Right ventricle myocardium (tissue), 1 donor: ENCODE results near the gene CUBN.

GRCh38 chr10:13708149-13709256 is 121.7 kb downstream of the PRPF18 start:
- PRO-cap, 2 experiments: no peak in any of the 2 experiments

DNA sequence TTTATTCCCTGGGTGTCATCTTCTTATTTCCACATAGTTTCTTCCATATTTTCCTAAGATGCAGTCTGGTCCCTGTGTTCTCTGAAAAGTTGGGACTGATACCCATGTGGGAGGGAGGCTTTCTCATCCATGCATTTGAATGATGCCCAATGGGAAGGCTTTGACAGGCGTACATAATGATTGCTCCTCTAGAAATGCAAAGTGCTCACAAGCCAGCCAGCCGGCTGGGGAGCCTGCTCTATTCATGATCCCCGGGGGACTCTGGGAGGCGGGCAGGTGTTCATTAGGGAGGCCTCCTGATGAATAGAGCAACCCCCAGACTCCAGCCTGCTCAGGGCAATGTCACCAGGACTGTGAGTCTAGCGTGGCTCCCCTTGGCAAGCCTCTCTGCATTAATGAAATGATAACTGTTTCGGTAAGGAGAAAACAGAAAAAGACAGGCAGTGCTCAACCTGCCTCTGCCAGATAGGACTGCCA is 236.3 kb downstream of the PRPF18 start:
- PRO-cap, 2 experiments: no peak in any of the 2 experiments

DNA sequence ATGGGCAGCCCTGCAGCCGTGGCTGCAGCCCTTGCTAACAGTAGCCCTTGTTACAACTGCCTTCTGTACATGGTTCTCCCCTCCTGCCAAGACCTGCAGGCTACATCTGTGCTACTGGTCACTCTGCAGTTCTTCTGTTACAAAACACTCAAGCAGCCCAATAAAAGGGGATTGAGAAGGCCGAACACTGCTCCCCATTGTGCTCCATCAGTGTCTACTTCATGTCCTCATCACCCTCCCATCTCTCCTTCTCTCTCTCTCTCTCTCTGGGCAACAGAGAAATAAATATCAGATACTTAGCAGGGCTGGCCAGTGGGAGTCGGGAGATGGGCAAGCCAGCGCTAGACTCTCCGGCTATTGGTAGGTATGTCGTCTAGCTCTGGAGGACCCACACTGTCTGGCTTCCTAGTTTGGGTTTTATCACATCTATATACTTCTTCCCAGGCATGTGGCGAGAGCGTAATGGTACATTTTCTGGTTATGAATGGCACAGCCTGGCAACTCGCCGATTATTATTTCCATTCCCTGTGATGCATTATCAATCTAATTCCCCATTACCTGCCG is 299.0 kb downstream of the PRPF18 start:
- PRO-cap, 2 experiments: peak in 1 of 2 experiments; most common plus-strand start position 312 of the sequence (in 1)

- PRO-cap, 2 experiments: no peak in any of the 2 experiments
Measured at GRCh38 chr10:13887634-13888120, 300.9 kb downstream of the PRPF18 start.

GRCh38 chr10:13891034-13892227 is 304.7 kb downstream of the PRPF18 start:
- PRO-cap, 2 experiments: peak in 2 of 2 experiments; most common plus-strand start chr10:13891927 (in 2); most common minus-strand start chr10:13891729 (in 2)

- PRO-cap, 2 experiments: no peak in any of the 2 experiments
Measured at GRCh38 chr10:13984654-13985506, 345.8 kb downstream of the FRMD4A start.

DNA sequence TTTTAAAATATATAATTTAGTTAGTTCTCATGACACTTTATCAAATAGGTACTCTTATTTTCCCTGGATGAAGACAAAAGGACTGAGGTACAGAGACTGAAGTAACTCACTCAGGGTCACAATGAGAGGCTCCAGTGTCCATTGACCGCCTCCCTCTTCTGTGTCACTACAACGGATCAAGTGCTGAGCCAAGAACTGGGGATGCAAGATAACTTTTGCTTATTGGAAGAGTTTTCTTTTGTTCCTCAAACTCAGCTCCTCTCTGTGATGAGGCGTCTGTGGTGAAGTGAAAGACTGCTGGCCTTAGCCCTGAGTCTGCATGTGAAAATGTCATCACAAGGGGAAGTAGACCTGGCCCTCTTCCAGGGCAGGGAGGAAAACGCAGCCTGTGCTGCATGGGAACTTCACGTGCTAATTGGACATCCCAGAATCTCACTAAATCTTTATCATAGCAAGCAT is 314.9 kb downstream of the FRMD4A start:
- PRO-cap, 2 experiments: no peak in any of the 2 experiments

DNA sequence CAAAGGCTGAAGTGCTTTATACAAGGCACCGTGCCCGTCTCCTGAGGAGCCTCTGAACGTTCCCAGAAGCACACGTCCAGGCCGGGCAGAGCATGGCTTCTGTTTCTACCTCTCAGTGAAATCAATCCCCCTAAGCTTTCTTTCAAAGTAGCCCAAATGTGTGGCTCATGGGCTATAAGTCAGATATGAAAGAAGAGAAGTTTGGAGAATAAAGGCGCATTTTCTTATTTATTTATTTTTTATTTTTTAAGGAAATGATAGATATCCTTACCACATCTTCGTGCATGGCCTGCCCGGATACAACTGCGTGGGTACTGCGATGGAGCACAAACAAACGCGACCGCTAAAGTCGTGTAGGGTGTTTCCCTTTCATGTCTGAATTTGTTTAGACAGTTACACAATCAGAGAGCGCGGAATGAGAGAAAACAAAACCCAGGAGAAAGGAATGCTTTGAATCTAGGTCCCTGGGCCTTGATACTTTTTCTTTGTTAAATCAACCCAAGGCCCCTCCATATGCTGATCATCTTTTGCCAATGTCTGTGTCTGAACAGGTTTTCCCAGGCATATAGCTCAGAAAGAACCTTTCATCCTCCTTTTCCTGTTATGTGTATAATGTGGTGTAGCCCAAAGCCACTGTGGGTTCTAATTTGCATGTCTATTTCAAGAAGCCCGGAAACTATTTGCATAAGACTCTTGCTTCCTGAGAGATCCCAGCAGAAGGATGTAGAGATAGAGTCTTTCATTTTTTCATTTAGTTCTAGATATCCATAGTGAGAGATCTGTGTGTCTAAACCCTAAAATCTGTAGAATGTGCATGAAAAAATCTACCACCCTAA is 145.9 kb downstream of the FRMD4A start:
- PRO-cap, 2 experiments: no peak in any of the 2 experiments

DNA sequence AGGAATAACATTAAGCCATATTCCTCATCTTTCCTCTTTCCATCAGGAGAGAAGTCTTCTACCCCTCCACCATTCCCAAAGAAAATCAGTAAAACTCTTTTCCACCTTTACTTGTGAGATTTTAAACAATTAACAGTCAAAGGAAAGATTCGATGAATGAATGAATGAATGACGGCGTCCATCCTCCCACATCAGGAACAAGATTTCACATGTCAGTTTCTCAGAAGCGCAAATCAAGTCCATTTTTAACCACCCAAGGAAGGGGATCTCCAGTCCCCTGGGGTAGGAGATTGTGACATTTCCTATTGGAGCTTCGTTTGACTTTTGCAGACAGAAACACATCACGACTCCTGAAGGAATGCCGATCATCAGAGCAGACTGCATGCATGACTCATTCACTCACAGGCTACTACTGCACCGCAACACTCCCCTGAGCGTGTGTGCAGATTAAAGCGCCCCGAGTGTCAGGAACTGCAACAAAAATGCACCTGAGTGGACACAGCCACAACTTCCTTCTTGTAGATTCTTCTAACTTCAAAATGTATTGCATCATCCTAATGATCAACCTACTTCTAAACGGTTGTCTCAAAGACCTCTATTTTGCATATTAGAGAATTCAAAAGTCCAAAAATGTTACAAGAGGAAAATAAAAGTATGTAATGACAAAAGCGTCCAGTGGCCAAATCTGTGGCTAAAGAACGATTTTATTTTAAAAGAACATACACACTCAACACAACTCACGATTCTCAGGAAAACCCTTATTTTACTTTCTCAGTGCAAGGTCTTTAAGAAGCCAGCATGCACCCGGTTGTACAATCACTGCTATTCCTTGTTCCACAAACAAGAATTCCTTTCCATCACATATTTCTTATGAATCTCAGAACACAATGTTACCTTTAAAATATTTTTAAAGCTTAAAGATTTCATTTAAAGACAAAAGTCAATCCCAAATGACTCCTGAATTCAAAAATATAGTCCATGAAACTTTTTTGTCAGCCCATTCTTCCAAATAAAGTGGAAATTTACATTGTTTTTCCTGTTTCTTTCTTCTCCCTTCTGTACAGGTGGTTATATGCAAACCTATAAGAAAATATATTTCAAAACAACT is 172.6 kb downstream of the FAM107B start:
- PRO-cap, 2 experiments: no peak in any of the 2 experiments

DNA sequence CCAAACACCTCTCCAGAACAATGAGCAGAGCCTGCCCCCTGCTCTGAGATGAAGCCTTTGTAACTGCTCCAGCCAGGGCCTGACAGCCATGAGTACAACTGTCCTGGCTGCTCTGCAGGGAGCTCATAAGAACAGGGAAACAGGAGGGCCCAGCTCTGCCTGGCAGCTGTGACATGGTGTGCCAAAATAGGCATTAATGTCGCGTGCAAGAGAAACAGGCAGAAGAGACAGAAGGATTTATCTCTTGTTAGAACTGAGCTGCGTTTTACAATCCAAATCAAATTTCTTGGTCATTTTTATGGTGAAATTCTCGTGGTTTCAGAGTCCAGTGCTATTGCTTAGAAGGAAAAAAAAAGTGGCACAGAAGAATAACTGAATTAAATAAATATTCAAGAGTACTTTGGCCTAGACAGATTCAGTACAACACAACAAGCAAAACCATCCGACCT is 149.3 kb downstream of the FAM107B start:
- PRO-cap, 2 experiments: no peak in any of the 2 experiments

- PRO-cap, 2 experiments: no peak in any of the 2 experiments
Measured at GRCh38 chr10:14749043-14749780, 25.5 kb downstream of the FAM107B start.

GRCh38 chr10:15167354-15168110 is 961 bp downstream of the NMT2 start:
- PRO-cap, 2 experiments: peak in 2 of 2 experiments; most common plus-strand start chr10:15167962 (in 2)

DNA sequence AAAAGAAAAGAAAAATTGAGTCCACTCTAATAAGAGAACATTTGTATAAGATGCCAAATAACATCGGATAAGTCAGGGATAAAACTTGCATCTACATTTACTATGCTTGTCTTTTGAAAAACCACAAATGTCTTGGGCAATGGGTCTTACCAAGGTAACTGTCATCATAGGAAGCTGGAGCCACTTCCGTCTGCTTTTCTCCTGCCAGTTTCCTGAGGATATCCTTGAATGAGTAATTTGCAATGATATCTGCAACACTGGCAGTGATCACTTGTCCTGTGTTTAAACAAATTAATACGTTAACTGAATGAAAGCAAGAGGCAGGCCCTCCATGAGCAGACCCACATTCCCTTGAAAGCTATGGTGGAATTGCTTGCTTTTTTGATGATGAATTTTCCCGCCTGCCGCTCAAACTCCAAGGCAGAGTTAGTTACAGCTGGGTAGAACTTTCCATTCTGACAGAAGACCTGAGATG is 47.2 kb downstream of the ITGA8 start:
- PRO-cap, 2 experiments: no peak in any of the 2 experiments

GRCh38 chr10:16748560-16749220 is 68.5 kb downstream of the RSU1 start:
- PRO-cap, 2 experiments: no peak in any of the 2 experiments

- PRO-cap, 2 experiments: no peak in any of the 2 experiments
Measured at GRCh38 chr10:16788177-16788657, 29.0 kb downstream of the RSU1 start.

- PRO-cap, 2 experiments: no peak in any of the 2 experiments
Measured at GRCh38 chr10:16832607-16833256, 15.5 kb upstream of the RSU1 start.

DNA sequence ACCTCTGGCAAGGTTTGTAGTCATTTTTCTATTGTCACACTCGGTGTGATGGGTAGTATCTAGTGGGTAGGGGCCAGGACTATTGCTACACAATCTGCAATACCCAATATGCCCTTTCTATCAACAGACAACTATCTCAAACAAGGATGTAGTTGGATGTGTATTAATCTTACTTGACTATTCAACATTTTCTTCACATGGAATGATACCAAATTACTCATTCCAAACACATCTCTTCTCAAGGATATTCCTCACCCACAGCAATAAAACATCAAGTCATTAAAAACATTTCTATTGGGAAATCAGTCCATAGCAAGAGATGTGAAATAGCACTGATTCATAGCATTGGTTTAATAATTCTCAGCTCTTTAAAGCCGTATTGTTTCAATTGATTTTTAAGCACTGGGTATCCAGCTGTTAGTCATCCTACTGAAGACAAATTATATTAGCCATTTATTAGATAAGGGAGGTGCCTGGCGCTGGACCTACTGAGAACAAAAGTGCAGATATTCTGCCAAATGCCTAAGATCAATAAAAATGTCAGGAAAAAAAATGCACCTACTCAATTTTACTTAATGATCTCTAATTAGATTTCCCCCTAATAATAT is 74.7 kb upstream of the RSU1 start:
- PRO-cap, 2 experiments: no peak in any of the 2 experiments

DNA sequence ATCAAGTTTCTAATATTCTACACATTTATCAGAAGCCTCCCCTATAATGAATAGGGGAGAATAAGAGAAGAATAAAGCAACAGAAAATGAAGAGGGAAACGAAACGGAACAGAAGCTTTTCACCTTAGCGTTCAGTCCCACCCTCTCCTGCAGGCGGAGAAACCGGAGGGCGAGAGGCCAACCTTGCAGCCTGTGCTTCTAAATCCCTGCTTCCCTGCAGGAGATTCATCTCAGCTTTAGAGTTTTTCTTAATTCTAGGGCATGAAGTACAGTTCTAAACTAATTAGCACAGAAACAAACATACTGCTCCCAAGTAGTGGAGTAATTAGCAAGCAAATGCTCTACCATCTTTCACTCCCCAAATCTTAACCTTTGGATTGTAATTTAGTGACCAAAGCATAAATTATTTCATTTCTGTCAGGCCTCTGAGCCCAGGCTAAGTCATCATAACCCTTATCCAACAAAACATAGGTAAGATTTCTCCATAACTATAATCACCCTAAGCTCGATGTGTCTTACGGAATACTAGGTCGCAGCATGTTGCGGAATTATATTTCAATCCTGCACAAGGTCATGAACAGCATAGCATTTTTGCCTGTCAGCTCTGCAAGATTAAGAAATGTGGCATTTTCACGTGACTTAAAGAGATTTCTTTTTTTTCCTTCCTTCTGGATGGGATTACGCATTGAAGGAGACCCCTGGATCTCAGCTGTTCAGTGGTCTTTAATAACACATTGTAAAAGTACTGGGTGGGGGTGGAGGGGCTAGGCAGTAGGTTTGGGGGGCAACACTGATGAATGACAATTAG is 107.0 kb downstream of the CUBN start:
- PRO-cap, 2 experiments: no peak in any of the 2 experiments

DNA sequence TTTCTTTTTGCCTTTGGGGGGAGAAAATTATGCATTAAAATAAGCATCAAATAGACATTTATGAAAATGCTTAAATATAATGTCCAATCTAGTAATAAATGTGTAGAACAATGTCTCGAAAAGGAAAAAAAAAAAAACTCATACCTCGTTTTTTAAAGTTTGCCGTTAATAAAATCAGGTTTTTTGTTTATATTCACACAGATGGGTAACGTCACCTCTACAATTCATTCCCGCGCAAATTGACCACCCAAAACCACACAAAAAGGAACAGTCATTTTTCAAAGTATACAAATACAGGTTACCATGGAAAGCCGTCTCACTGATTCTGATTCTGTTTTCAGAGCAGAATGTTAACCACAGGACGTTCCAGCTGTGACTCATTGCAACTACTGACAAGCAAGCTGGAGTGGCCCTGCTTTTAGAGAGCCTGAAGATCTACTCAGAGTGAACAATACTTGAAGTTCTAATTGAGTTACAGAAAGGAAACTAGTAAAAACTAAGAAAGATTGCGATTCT is 106.3 kb downstream of the CUBN start:
- PRO-cap, 2 experiments: peak in 2 of 2 experiments; most common plus-strand start position 380 of the sequence (in 2); most common minus-strand start position 391 of the sequence (in 2)

GRCh38 chr10:17129714-17130292 is at the start of gene CUBN:
Gene CUBN (minus strand): TSS chr10:17129811.
- PRO-cap, 2 experiments: no peak in any of the 2 experiments